ENCODE measurements around a stretch of chr10.

- PRO-cap, result no peak
Measured at GRCh38 chr10:133514950-133515482, 12.1 kb upstream of the CYP2E1 start.

DNA sequence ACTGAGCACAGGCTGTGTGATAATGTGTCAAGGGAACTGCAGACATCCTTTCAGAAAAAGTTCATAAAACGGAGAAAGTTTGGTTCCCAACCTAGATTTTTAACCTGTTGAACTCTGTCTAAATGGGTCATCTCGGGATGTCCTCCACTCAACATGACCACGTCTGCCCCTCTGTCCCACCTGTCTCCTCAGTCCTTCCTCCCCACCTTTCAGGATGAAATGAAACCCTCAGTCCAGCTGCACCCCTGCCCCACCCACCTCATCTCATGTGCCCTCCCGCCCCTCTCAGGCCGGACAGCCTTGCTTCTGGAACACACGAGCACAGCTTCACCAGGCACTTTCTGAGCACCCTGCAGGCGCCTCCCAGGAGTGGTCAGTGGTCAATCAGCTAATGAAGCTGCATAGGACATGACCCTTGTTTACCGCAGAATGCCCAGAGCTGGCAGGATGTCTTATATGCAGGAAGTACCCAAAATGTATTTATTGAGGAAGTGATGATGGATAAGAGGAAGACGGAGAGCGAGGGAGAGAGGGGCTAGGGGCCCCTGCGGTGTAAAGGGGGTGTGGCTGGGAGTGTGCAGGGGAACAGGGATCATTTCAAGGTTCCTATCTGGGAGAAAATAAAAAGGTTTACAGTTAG is 3.2 kb downstream of the CYP2E1 start:
- PRO-cap, result no peak

Measured in left cardiac atrium (tissue), 1 donor.